Right ventricle myocardium (tissue), 1 donor: ENCODE data around the genes TRIM24, KLRG2 and PARP12.

DNA sequence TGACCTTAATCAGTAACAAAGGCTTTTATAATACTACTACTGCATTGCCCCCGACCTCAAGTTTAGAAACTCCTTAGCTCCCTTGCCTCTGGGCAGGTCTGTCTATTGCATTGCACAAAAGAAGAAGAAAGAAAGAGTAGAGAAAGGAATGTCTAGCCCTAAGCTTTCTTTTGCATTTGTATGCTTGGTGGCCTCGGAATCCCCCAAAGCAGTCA is 93.0 kb downstream of the AKR1D1 start:
- PRO-cap, 2 experiments = no peak in any of the 2 experiments

GRCh38 chr7:138460010-138460845 is at the start of gene TRIM24:
Gene TRIM24 (plus strand): TSS chr7:138460259.
- PRO-cap, 2 experiments = peak in 2 of 2 experiments; most common plus-strand start chr7:138460439 (in 1)

- PRO-cap, 2 experiments = no peak in any of the 2 experiments
Measured at GRCh38 chr7:138556323-138557165, 96.5 kb downstream of the TRIM24 start.

- PRO-cap, 2 experiments = no peak in any of the 2 experiments
Measured at GRCh38 chr7:138583448-138583753, 117.8 kb downstream of the SVOPL start.

DNA sequence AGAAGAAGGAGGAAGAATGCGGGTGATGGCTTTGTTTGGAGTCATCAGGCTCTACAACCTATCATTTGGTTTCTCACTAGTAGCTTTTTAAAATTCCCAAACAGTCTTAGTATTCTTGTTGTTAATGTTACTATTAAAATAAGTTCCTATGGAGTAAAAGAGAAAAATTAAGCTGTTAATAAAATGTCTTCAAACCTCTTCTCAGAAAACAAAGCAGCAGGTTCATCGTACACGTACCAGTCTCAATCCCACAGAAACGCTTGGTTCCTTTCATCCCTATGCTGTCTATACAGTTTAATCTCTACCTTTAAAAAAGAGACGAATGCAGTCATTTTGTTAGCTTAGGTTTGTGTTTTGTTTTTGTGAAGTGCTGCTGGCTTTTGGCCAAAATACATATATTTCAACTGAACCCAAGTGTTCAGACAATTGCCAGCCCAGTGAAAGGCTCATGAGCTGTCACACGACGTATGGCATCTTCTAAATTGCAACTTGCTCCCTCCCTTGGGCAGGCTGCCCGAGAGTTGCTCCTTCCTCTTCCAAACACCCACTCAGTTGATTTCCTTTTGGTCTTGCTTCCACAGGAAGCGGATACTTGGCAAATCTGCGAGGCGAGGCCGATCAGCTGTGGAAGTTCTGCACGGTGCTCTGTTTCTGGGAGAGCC is 39.4 kb upstream of the ATP6V0A4 start:
- PRO-cap, 2 experiments = peak in 2 of 2 experiments; most common plus-strand start position 598 of the sequence (in 2)

DNA sequence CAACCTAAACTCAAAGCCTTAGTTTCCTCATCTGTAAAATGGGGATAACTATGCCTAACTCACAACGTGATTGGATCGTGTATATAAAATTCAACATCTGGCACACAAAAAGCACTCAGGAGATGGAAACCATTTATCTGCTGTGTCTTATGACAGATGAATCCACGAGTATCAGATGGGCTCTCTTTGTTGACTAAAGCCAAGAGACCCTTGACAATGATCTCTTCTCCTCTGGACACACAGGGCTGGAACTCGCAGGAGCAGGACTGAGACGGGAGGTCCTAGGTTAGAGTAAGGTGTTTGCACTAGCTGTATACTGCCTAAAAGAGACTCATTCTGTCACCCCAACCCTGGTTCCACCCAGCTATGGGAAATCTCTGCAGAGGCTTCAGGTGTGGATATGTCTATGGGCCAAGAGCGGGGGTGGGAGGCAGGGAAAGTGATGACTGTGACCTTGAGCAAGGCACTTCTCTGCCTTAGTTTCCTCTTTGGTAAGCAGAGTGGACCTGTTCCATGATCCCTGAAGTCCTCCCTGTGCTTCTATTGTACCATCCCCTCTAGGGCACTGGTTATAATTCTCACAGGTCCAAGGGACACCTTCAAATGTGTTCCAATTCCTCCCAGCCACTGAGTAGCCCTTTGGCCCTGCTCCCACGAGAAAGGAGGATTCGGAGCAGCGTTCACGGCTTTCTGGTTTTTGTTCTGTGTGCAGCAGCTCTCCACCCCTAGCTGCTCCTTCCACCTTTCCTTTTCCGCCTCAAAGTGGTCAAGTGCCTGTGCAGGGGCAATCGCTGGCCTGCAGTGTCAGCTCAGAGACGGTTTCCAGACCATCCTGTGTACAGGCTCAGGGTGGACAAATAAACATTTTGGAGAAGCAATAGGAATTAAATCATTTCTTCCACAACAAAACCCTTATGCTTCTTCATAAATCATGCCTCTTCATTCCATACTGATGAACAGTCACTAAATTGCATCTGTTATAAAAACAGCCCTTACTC is 1.5 kb downstream of the KIAA1549 start:
- PRO-cap, 2 experiments = no peak in any of the 2 experiments

DNA sequence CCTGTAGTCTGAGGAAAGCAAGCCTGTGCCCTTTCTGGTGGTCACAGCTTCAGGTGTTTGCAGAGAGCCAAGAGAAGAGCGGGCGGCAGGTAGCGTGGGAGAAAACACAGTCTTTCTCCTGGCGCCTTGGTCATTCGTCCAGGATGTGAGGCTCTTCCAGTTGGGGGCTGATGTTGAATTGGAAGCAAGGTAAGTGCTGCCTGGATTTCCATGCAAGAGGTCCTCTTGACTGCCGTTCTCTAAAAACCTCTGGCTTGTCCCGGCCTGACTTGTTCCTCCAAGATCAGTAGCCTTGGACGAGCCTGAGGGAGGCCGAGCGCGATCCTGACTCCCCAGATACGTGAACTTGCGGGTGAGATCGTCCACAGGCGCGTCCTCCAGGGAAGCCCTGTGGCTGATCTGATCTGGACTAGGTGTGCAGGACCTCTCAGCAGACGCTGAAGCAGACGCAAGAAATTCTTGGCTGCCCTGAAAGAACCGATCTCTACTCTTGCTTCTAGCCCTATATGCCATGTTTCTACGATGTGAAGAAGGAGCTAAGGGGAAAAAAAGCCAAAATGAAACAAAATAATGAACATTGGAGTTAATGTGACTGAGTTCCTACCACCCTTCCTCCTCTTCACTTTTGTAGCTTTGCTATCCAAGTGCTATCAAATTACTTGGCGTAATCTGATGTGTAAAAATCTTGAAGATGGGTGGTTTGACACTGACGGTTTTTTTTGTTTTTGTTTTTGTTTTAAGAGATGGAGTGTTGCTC is 29.6 kb downstream of the ZC3HAV1 start:
- PRO-cap, 2 experiments = no peak in any of the 2 experiments

DNA sequence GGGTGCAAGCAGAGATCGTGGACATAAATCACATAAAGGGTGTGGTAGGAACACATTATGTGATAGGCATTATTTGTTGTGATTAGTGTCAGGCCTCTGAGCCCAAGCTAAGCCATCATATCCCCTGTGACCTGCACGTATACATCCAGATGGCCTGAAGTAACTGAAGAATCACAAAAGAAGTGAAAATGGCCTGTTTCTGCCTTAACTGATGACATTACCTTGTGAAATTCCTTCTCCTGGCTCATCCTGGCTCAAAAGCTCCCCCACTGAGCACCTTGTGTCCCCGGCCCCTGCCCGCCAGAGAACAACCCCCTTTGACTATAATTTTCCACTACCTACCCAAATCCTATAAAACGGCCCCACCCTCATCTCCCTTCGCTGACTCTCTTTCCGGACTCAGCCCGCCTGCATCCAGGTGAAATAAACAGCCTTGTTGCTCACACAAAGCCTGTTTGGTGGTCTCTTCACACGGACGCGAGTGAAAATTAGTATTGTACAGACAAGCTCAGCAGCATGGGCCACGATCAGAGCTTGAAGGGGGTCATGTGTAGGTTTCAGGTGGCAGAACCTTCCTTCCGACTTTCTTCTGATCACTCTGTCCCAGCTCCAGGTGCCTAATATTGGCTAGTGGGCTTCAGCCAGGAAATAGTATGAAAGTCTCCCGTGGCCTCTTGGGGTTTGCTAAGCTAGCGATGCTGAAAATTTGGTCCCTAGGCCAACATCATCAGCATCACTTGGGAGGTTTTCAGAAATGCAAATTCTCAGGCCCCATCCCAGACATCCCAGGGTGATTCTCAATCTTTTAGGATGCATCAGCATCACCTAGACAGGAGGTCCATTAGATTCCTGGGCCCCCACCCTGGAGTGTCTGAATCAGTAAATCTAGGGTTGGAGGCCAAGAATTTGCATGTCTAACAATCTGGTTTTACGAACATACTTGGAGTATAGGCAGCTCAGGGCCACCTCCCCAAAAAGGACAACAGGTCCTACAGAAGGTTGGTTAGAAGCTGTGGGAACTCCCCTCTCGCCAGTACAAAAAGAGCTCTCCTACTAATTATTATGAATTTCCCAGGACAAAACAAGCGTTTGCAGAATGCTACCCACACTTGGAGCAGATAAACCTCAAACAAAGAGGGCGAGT is 15.8 kb downstream of the ZC3HAV1 start:
- PRO-cap, 2 experiments = no peak in any of the 2 experiments

- PRO-cap, 2 experiments = no peak in any of the 2 experiments
Measured at GRCh38 chr7:139105083-139105420, 4.5 kb downstream of the ZC3HAV1 start.

DNA sequence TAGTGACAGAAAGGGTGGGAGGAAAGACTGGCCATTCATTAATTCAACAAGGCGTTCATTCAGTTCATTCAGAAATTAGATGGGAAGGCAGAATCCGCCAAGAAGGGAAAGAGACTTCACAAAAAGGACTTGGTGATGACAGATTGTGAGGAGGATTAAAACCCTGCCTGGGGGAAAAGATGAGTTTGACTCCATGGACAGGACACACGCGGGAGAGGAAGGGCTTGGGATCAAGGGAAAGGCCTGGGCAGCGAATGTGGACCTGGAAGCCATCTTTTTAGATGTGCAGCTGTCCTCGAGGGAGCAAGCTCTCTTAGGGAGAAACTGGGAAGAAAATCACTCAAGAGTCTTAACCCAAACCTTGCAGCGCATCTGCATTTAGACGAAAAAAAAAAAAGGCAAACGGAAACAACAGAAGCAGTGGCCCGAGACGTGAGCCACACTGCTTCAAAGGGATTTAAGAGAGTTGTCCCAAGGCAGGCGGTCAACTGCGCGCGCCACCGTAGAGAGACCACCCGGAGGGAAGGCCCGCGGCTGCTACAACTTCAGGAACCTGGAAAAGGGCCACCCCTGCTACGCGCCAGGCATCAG is 1.5 kb downstream of the ZC3HAV1 start:
- PRO-cap, 2 experiments = no peak in any of the 2 experiments

GRCh38 chr7:139483469-139484111 is at the start of gene KLRG2:
Gene KLRG2 (minus strand): TSS chr7:139483673.
- PRO-cap, 2 experiments = no peak in any of the 2 experiments

DNA sequence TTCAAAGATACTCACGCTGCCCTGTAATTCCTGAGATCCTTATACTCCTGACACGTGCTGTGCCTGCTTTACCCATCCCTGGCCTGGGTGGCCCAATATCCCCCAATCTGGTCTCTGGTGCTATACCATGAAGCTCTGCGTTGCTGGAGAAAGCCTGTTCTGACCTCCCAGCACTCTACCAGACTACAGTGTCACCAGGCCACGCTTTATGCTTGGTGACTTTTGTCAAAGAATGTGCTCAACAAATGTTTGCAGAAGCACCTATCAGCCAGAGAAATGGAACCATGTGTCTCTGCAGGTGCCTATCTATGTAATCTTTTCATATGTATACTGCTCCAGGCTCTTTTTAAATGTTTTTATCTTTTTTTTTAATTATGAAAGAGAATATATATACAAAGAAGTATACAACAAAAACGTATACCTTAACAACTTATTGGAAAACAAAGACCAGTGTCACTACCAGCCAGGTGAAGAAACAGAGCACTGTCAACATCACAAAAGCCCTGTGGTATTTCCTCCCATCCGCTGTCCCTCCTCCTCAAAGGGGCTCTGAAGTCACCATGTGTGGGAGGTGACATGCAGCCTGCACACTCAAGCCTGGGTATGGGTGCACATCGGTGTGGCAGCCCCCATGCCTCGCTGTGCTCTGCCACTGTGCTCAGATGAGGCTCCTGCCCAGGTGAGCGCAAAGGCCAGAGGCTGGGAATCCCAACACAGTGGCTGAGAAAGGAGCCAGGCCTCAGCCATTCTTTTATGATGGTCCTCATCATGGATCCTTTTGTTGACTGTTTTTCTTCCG is 120.5 kb downstream of the CLEC2L start:
- PRO-cap, 2 experiments = no peak in any of the 2 experiments

- PRO-cap, 2 experiments = no peak in any of the 2 experiments
Measured at GRCh38 chr7:139655844-139656750, 121.7 kb downstream of the HIPK2 start.

DNA sequence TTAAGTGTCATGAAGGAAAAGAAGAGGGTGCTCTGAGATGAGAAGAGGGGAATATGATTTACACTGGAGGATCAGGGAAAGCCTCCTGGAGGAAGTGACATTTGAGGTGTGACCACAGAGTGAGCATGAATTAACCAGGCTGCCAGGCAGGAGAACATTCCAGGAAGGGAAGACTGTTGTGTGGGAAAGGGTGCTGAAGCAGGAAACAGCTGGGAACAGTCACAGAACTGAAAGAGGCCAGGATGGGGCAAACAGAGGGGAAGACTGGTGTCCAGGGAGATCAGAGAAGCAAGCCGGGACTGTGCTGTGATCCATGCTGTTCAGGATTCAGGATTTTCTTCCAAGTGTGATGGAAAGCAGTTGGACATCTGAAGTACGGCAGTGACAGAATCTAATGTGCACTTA is 14.9 kb downstream of the HIPK2 start:
- PRO-cap, 2 experiments = no peak in any of the 2 experiments

DNA sequence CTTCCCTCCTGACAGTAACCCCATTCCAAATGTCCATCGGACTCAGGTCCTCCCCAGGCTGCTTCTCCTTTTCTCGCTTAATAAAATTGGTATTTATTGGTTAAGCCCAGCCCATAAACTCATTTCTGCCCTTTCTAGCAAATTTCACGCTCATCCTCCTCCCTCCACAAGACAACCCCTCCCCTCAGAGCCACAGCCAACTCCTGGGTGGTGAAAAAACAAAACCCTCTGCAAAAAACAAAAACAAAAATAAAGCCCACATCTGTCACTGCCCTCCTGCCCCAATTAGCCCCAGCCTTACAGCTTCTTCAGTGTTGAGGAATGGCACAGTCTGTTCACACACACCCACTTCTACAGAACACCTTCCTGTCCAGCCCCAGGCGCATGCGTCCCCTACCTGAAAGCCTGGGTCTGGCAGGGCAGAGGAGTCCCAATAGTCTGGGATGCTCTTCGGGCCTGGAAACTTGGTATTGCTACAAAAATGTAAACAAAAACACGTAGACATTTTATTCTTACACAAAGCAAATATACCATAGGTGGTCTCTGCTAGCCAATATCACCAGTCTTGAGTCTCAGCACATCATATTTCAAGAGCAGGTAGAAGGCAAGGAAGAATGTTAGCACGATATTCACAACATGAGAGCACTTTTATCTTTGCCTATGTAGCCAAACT is 34.4 kb downstream of the PARP12 start:
- PRO-cap, 2 experiments = no peak in any of the 2 experiments

GRCh38 chr7:140048985-140049544 is 13.7 kb downstream of the PARP12 start:
- PRO-cap, 2 experiments = no peak in any of the 2 experiments

DNA sequence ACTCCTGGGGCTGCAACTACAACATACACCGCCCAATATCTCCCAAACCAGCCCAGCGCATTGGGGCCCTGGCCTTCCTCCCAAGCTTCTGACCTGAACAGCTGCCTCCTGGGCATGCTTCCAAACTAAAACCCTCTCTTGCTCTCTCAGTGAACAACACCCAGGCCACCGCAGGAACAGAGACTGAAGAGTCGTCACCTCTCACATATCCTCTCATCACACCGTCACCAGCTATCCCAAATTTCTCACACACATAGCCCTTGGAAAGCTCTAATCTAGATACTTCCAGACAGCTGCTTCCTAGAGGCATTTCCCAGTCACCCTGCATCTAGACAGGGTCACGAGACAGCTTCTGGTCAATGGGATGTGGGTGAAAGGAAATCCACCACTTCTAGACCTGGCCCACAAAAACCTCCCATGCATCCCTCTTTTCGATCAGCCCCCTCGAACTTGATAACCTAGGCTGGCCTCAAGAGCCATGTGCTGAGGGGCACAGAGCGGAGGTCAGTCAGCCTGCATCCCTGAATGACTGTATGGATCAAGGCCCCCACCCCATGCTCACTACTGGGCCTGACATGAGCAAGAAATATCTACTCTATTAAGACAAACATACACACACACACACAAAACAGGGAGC is 1.8 kb downstream of the PARP12 start:
- PRO-cap, 2 experiments = no peak in any of the 2 experiments

DNA sequence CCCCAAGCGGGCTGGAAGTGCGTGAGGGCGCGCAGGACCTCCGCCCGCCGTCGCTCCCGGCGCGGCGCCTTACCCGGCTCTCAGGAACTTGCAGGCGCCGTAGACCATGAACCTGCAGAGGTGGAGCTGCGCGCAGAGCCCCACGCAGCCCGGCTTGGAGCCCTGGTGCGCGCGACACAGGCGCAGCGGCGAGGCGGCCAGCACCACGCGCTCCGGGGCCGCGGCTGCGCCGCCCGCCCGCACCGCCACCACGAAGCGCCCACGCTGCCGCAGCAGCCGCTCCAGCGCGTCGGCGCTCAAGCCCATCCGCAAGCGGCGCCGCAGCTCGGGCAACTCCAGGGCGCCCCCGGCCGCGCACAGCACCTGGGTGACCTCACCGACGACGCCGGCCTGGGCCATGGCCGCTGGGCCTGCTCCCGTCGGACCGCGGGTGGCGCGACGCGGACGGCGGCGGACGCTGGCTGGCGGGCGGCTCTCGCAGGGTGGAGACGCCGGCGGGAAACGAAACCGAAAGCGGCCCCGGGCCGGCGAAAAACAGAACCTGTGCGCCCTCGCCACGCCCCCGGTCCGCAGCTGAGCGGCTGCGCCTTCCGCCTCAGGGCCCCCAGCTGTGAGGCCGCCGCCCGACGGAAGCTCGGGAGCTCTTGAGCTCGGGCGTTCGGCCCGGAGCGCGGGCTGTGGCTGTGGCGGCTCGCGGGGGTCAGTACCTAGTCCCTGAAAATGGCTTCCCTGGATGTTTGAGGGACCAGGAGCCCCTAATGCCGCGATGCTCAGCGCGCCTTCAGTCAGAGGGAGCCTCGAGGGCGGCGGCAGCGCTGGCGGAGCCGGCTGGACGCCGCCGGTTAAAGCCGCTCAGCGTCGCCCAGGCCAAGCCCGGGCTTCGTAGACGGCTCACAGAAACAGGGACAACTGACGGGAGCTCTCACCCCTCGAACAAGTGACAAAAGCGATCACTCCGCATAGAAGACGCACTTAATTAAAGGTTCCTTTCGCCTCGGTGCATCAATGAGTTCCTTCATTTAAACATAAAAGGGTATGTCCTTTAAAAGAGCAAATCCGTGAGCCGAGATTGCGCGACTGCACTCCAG is at the start of gene PARP12:
Gene PARP12, minus strand, starts transcription at position 503 of the 1,088 bp plus-strand sequence.
- PRO-cap, 2 experiments = peak in 2 of 2 experiments; most common plus-strand start position 647 of the sequence (in 2); most common minus-strand start position 432 of the sequence (in 2)

- PRO-cap, 2 experiments = no peak in any of the 2 experiments
Measured at GRCh38 chr7:140146538-140147547, 29.9 kb downstream of the KDM7A start.

DNA sequence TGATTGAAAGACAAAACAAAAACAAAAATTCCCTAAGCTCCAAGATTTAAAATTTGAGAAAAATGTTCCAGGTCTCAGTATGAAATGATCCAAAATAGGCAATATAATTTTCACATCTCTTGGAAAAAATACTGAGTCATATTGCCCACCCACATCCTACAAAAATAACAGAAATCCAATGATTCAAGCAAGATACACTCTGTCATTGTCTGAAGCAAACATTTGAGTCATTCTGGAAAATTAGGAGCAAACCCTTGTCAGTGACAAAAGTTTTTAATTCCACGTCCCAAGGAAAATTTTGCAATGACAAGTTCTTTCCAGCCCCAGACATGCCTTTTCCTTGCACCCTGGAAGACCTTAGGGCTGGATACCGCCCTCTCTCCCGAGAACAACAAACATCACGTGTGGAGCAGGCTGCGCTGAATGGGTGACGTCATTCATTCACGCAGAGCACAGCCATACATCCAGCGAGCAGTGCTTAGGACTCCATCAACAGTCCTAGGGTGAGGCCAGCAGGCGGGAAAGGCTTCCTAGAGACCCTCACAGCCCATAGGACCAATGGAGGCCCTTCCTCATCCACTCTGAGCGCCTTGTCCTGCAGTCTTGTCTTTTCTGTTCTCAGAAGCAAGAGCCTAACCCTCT is 23.3 kb upstream of the KDM7A start:
- PRO-cap, 2 experiments = no peak in any of the 2 experiments